ENCODE results near the genes CLEC4A and A2ML1.

GRCh38 chr12:8123415-8124117 is at the start of gene CLEC4A:
CLEC4A (plus strand) TSS chr12:8123617.
- PRO-cap, result no peak
- RAMPAGE, long total RNA, 4 experiments, result start-site peak on the plus strand in 1 of 4 experiments, at chr12:8123762-8123868 at its widest, 13 reads per replicate

- PRO-cap, result unidirectional peak, plus-strand start at chr12:8243630
- RAMPAGE, long total RNA, 4 experiments, result no peak in any of the 4 experiments
Observed at GRCh38 chr12:8243488-8244260, 16.3 kb upstream of the FAM90A1 start.

GRCh38 chr12:8534487-8534957 is 6.2 kb downstream of the CLEC4E start:
- PRO-cap, result no peak
- RAMPAGE, long total RNA, 4 experiments, result start-site peak on the minus strand in 1 of 4 experiments, at chr12:8534684-8534713 at its widest, 5 reads per replicate

DNA sequence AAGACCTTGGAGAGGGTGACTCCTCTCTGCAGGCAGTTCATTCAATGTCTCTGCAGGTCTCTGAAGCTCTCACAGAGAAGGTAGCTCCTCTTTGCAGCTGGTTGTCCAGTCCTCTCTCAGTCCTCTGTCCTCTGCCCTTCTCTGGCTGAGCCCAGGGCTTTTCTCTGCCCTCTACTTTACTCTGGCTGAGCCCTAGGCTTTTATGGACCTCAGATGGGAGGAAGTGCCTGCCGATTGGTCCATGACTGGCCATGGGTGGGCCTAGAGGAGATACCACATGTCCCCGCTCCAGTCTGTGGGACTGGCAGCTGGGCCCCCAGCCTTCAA is 27.0 kb upstream of the CLEC4E start:
- PRO-cap, result no peak
- RAMPAGE, long total RNA, 4 experiments, result no peak in any of the 4 experiments

DNA sequence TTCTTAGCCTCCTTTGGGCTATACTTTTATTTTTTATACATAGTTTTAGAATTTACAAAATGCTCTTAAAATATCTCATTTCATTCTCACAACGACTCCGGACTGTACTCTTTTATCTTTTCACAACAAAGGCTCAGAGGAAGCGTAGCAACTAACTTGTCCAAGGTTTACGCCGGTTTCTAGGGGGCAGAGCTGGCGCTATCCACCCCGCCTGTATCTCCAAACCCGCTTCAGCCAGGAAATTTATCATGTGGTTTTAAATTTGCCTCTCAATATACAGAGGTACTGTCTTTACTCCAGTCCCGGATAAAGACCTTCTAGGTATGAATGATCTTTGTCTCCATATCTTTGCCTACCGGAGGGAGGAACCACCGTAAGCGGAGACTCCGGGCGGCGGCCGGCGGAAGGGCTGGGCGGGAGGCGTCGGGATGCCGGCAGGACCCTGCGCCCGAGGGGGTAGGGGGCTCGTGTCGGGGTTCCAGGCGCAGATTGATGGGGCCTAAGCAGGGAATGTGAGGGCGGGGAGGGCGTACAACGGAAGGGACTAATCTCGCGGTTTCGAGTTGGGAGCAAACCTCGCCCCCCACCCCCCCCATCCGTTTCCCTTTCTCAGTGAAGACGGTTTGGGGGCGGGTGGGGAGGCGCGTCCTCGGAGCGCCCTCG is 648 bp upstream of the RIMKLB start:
- PRO-cap, result unidirectional peak, plus-strand start at position 78 of the sequence; unidirectional peak, plus-strand start at position 403 of the sequence; bidirectional peak, plus-strand start at position 615 of the sequence, minus-strand start at position 543 of the sequence
- RAMPAGE, long total RNA, 4 experiments, result no peak in any of the 4 experiments

- PRO-cap, result bidirectional peak, plus-strand start at chr12:8698647, minus-strand start at chr12:8698521; unidirectional peak, minus-strand start at chr12:8698698
- RAMPAGE, long total RNA, 4 experiments, result no peak in any of the 4 experiments
Observed at GRCh38 chr12:8698447-8698937, 701 bp downstream of the RIMKLB start.

GRCh38 chr12:8788126-8788643 is 34.2 kb upstream of the A2ML1 start:
- PRO-cap, result no peak
- RAMPAGE, long total RNA, 4 experiments, result no peak in any of the 4 experiments

DNA sequence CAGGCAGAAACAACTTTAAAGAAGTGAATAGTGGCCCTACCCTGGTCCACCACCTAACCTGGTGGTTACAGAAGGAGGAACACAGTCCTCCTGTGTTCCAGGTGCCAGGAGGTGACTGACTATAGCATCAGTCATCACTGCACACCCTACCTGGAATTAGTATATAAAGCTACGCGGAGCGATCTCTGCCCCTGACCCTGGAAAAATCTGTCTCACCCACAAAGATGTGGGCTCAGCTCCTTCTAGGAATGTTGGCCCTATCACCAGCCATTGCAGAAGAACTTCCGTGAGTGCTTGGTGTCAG is at the start of gene A2ML1:
A2ML1 (plus strand) TSS at position 194 of the 304 bp plus-strand sequence.
- PRO-cap, result no peak
- RAMPAGE, long total RNA, 4 experiments, result no peak in any of the 4 experiments

GRCh38 chr12:8829188-8829471 is 6.7 kb downstream of the A2ML1 start:
- PRO-cap, result no peak
- RAMPAGE, long total RNA, 4 experiments, result no peak in any of the 4 experiments

- PRO-cap, result no peak
- RAMPAGE, long total RNA, 4 experiments, result start-site peak on the plus strand in 1 of 4 experiments, at chr12:8992217-8992227 at its widest, 5 reads per replicate
Observed at GRCh38 chr12:8991768-8992520, 2.6 kb downstream of the KLRG1 start.

DNA sequence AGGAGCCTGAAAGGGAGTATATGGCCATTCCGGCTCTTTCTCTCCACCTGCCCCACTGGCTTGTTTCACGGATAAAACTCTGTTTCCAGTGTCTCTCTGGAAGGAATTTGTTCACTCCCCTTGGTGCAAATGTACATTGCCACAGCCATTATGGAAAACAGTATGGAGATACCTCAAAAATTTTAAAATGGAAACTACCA is 23.3 kb downstream of the A2M start:
- PRO-cap, result no peak
- RAMPAGE, long total RNA, 4 experiments, result no peak in any of the 4 experiments

GRCh38 chr12:9103330-9104229 is 12.1 kb downstream of the A2M start:
- PRO-cap, result no peak
- RAMPAGE, long total RNA, 4 experiments, result no peak in any of the 4 experiments

- PRO-cap, result no peak
- RAMPAGE, long total RNA, 4 experiments, result no peak in any of the 4 experiments
Observed at GRCh38 chr12:9108536-9109582, 6.9 kb downstream of the A2M start.

DNA sequence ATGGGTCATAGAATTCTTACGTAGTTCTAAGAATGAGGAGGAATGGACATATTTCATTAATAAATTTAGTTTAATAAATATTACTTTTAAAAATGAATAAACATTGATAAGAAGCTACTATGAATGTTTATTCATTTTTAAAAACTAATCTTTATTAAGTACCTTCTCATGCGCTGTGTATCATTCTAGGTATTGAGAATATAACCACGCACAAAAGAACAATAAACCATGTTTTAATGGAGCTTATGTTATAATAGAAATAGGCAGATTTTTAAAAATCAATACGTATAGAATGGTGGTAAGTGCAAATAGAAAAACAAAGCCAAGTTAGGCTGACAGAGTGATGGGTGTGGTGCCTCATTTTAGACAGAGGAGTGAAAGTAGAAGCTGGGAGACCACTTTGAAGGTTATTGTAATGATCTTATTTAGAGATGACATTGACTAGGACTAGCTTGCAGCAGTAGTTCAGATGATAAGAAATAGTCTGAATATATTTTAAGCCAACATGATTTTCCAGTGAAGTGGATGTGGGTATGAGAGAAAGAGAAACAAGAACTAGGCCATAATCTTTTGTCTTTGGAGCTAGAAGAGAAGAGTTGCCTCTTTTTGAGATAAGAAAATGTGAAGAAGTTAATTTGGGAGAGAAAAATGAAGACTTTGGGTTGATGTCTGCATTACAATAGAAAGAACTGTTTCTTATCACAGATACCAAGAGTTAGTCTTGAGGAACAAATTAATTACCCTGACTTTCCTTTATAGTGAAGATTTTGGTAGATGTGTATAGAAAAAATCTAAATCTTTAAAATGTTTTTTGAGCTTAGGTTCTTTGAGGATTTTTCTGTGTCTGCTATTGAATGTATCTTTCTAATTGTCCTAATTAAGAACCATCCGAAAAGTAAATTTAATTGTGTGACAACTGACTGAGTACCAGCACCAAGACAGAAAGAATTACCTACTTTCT is 4.4 kb downstream of the A2M start:
- PRO-cap, result no peak
- RAMPAGE, long total RNA, 4 experiments, result no peak in any of the 4 experiments

DNA sequence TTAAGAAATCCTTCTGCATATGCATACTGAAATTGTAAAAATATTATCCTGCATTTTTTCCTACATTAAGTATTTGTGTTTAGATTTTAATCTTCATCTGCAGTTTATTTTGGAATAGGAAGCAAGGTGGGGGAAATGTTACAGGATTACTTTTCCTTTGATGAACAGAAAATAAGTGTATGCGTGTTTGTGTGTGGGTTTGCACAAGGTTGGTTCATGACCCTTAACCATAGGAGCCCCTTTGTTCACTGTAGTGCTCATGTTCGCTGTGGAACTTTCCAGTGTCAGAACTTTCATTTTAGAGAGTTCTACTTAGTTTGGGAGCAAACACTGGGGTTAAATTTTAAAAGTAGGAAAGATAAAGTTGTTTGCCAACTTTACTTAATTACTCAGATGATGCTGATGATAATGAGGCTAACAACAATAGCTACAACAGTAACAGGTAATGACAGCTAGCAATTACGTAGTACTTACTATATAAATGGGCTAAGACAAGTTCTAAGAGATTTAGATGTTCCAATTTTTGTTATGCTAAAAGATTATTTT is 6.5 kb upstream of the A2M start:
- PRO-cap, result no peak
- RAMPAGE, long total RNA, 4 experiments, result no peak in any of the 4 experiments

DNA sequence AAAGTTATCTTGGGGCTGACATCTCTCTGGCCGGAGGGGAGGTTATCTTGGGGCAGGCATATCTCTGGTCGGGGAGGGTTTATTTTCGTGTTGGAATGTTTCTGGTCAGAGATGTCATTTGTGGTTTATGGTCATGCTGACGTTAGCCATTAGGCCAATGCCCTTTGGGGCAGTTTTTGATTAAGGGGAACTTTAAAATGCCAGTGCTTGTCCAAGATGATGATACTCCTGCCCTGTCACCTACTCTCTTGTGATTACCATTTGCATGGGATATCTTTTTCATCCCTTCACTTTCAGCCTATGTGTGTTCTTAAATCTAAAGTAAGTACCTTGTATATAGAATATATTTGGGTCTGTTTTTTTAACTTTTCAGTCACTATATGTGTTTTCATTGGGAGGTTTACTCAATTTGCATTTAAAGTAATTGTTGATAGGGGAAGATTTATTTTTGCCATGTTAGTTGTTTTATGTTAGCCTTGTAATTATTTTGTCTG is 29.1 kb upstream of the A2M start:
- PRO-cap, result no peak
- RAMPAGE, long total RNA, 4 experiments, result no peak in any of the 4 experiments

- PRO-cap, result no peak
- RAMPAGE, long total RNA, 4 experiments, result no peak in any of the 4 experiments
Observed at GRCh38 chr12:9435486-9436137, 172.1 kb downstream of the KLRB1 start.

GRCh38 chr12:9632757-9633069 is 25.0 kb upstream of the KLRB1 start:
- PRO-cap, result no peak
- RAMPAGE, long total RNA, 4 experiments, result no peak in any of the 4 experiments

DNA sequence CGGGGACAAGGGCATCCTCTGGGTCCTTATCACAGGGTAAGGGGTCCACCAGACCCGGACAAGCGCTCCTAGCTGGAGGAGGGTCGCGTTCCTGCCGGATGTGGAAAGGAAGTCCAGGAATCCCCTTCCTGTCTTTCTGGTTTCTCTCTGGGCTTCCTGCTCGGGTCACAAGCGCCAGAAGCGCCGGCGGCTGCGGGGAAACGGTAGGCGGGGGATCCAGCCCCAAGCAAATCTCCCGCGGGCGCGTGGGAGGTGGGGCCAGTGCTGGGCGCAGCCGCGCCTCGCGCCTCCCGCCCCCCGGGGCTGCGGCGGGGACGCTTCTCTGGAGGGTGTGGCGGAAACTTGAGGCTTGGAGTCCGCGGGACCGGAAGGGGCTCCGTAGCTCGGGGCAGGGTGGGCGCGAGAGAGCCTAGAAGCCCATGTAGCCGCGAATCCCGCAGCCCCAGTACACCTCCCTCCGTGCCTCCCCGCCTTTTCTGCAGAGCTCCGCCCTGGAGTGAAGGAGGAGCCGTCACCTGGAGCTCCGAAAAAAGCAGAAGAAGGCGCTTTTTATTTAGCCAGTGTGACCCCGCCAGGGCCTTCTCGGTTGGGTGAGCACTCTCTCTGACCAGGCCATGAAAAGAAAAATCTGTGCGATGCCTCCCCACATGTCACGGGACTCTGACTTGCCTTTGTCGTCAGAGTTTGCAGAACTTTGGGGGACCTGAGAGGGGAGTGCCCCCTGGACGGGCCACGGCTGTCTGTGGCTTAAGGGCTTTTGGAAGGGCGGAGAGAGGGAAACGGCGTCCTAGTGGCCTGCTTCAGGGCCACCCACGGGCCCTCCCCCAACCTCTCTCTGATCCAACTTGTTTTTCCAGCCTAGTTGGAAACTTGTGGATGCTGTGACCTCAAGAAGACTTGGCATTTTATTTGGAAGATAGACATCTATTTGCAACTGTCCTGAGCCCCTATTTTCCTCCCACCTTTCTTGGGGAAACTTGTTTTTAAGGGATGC is 21.4 kb upstream of the CLEC2D start:
- PRO-cap, result unidirectional peak, plus-strand start at position 306 of the sequence; unidirectional peak, plus-strand start at position 345 of the sequence; unidirectional peak, minus-strand start at position 742 of the sequence
- RAMPAGE, long total RNA, 4 experiments, result no peak in any of the 4 experiments

- PRO-cap, result no peak
- RAMPAGE, long total RNA, 4 experiments, result no peak in any of the 4 experiments
Observed at GRCh38 chr12:9721372-9722154, 39.1 kb downstream of the CD69 start.

Measured in sigmoid colon (tissue), 4 donors.